H9 (cell line): ENCODE measurements around a stretch of chr2.

DNA sequence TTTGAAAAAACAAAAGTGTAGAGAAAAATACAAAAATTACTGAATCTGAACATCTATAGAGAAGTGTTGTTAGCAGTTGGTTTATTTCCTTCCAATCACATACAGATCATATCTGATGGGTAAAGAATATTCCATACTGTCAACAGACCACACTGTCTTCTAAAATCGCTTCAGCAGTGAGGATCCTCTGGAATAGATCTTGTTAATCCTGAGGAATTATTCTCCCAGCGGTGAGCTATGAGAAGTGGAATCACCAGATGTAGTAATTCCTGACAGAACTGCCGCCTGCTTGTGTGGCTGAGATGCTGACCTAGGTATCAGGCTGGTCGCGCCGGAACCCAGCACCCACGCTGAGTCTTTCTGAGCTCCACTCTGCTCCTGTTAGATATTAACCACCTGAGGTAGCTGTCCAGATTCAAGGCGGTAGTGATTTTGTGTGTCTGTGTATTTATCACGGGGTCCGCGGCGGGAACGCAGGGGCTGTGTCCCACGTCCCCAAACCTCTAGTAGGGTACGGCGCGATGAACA lies 838 bp upstream of the CNNM3 start:
- PRO-cap: no peak

DNA sequence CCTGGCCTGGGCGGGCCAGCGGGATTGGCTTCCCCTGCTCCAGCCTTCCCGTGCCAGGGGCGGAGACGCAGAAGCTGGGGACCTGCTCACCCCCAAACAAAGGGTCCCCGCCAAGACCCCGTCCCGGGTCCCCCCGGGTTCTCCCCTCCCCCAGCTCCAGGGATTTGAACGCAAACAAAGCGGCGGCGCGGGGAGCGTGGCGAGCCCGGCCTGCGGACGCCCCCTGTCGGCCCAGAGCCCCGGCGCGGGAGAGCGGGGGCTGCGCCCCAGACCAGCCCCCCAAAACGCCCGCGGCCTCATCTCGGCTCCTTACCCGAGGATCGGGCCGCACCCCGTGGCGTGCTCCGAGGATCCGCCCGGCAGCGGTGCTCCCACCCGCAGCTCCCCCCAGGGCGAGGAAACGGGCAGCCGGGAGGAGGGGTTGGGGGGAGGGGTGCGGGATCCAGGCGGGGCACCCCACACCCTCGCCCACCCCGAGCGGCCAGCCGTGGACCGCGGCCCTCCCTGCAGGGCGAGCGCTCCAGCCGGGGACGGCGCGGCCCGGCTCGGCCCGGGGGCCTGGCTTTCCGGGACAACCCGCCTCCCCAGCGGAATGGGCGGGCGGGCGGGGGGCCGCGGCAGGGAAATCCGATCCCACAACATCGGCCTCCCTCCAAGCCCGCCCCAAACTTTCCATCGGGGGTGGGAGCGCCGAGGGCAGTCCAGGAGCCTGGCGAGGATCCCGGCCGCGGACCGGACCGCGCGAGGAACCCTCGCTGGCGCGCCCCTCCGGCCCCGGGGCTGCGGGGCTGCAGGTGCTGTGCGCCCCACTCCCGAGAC lies 797 bp downstream of the SEMA4C start:
- PRO-cap: bidirectional peak, plus-strand start at position 675 of the sequence, minus-strand start at position 598 of the sequence

- PRO-cap: no peak
Measured at GRCh38 chr2:96916103-96916797, 46.4 kb upstream of the SEMA4C start.

- PRO-cap: no peak
Measured at GRCh38 chr2:96954192-96955015, 32.0 kb downstream of the FAM178B start.

- PRO-cap: no peak
Measured at GRCh38 chr2:97539946-97540756, 49.5 kb downstream of the ANKRD36B start.

GRCh38 chr2:97541677-97542058 lies 48.0 kb downstream of the ANKRD36B start:
- PRO-cap: no peak

GRCh38 chr2:97619105-97619599 lies 26.7 kb upstream of the COX5B start:
- PRO-cap: no peak

DNA sequence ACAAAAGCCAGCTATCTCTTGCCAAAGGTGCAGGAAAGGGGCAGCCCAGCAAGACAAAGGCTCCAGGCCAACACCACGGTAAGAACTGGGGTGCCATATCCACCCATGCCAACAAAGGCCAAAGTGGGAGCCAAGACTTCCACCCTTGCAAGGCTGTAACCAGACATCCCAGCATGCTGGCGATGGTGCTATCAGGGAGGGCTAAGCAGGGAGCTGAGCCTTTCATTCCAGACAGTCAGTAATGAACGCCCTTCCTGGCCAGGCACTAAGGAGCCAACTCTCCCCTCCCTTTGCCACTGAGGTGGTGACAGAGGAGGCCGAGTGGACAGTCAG lies 68.4 kb downstream of the ZAP70 start:
- PRO-cap: no peak

- PRO-cap: no peak
Measured at GRCh38 chr2:97786906-97787822, 73.8 kb downstream of the ZAP70 start.

DNA sequence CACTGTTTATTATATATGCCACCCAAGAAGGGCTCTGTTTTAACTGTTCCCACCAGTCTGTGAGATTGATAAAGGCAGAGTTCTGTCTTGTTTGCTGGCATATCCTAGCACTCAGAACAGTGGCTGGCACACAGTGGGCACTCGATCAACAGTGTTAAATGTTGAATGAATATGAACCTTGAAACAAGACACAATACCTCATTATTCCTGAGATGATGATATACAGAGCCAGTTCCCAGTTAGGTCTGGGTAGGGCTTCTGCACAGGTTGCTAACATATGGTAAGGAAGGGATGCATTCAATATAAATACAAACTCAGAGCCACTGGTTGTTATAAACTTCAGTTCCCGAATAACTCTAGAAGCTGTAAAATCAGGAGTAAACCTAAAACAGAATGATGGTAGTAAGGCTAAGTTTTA lies 81.4 kb downstream of the ZAP70 start:
- PRO-cap: no peak

GRCh38 chr2:97869053-97869951 lies 126.4 kb downstream of the TMEM131 start:
- PRO-cap: no peak

GRCh38 chr2:97931114-97931580 lies 64.6 kb downstream of the TMEM131 start:
- PRO-cap: no peak

DNA sequence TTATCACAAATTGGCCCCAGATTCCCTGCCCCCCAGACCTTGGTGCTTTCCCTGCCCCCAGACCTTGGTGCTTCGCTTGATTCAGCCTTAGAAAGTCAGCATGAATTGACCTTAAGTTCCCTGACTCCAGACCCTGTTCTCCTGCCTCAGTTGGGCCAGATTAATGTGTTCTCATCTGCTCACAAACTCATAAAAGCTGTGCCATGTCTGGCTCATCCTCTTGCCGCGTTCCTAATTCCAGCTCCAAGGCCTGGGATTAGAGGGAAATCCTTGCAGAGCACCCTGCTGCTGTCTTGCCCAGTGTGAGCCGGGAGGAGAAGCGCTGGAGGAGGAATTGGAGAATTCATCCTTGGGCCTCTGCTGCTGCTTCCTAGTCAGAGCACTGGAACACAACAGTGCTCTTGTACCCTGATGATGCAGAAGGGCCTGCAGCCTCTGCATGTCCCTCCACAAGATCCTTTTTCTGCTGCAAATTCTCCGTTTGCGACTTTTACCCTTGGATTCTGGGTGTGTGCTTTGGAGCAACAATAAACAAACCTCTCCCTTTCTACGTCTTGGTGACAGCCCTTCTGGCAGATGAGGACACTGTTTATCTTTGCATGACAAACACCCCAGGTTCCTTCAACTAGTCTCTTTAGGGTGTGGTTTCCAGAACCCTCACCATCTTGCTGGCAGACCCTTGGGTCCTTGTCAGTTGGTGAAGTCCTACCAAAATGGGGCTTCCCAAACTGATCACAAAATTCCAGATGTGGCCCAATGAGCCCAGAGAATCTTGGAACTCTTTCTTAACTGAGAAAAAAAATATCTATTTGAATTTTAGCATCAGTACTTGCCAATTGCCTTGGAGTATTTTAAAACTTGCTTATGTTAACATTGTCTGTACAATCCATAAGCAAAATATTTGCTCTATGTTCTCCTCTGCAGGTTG lies 46.8 kb upstream of the CNGA3 start:
- PRO-cap: no peak

DNA sequence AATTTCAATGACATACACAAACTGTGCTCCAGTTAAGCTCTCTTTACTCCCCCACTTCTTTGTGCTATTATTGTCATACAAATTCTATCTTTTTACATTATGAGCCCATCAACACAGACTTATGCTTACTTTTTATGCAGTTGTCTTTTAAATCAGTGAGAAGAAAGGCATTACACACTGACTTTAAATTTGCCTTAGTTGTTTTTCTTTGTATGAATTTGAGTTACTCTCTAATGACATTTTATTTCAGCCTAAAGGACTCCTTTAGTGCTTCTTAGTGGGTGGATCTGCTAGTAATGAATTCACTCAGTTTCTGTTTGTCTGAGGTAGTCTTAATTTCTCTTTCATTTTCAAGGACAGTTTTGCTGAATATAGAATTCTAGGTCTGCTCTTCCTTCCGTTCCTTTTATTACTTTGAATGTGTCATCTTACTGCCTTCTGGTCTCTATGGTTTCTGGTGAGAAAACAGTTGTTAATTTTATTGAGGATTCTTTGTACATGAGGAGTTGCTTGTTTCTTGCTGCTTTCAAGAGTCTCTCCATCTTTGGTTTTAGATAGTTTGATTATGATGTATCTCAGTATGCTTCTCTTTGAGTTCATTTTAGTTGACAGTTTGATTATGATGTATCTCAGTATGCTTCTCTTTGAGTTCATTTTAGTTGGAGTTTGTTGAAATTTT lies 5.9 kb upstream of the INPP4A start:
- PRO-cap: no peak

DNA sequence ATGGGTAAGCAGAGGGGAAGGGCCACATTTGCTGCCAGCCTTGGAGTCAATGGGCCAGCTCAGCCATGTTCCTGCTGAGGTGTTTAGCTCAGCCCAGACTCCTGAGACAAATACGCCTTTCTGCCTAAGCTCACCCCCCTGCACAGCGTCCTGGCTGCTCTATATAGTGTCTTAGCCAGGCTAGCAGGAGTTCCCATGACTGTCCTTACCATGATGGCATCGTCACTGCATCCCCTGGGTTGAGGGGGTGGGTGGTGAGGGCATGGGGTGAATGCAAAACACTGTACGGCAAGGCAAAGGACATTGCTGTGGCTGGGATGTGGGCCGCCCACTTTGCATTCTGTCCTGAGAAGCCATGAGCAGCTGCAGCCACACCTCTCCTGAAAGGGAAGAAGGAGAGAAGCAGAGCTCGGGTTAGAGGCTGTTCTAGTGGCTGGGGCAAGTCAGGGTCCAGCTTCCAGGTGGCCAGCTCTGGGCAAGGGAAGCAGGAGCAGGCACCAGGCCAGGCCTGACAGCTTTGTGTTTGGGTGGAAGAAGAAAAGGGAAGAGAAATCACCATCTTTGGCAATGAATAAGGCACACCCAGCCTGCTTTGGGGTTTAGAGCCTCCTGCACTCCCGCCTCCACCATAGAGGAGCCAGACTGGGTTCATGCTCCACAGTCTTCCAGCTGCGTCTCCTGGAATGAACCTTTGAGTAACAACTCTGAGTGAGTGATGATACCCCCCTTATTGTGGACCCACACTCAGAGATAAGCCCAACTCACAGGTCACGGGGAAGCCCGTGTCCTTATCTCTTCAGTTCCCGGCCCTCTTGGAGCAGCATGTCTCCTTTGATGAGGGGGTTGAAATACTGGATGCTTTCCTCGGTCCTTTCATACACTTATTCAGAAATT lies 63.3 kb downstream of the INPP4A start:
- PRO-cap: no peak

GRCh38 chr2:98560350-98560835 lies 47.9 kb downstream of the COA5 start:
- PRO-cap: no peak

DNA sequence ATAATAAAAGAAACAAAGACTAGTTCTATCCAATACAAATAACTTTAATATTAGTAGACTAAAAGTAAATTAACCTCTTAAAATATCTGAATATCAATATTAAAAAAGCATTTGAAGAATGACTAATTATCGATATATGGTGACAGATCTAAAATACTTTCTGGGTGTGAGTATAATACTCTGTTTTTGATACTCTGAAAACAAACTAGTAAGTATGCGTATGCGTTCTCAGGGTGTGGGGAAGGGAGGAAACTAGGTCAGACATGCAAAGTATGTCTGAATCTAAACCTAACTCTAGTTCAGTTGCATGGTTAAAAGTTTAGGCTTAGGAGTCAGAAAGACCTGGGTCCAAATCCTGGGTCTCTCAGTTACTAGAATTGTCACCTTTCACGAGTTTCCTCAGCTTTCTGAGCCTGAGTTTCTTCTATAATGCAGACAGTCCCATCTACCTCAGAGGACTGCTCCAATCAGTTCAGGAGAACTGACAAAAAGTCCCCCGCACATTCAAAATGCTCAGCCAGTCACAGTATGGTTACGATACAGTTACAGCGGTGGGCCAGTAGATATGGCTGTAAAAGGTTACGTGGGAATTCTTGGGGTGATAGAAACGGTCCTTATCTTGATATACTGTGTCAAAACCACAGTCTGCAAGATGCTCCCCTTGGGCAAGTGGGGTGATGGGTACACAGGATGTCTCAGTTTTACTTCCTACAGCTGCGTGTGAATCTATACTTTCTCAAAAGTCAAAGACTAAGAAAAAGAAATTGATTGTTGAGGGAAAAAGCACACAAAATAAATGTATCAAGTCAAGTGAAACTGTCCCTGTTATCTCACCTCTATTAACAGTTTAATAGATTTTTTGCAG lies 29.2 kb downstream of the UNC50 start:
- PRO-cap: no peak

GRCh38 chr2:98661915-98662312 lies 53.5 kb downstream of the UNC50 start:
- PRO-cap: no peak

DNA sequence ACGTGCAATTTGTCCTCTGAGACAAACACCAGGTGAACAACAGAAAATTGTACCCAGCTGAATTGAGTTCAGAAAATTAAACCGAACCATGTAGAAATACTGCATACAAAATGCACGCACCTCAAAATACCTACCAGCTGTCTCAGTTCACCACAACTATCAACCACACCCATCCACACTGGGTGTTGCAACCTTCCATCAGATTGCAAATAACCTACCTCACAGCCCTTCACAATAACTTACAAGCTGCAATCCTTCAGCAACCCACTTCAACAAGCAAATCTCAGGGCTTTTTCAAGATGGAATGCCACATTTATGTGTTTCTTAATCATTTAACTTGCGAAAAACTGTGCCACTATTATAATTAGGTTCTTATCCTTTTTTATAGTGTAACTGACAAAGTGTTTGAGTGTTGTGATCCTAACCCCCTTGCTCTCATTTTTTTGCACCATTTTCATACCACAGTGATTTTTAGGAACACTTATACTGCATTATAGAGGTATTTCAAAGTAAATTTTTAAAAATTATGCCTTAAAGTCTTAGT lies 56.1 kb downstream of the UNC50 start:
- PRO-cap: no peak

DNA sequence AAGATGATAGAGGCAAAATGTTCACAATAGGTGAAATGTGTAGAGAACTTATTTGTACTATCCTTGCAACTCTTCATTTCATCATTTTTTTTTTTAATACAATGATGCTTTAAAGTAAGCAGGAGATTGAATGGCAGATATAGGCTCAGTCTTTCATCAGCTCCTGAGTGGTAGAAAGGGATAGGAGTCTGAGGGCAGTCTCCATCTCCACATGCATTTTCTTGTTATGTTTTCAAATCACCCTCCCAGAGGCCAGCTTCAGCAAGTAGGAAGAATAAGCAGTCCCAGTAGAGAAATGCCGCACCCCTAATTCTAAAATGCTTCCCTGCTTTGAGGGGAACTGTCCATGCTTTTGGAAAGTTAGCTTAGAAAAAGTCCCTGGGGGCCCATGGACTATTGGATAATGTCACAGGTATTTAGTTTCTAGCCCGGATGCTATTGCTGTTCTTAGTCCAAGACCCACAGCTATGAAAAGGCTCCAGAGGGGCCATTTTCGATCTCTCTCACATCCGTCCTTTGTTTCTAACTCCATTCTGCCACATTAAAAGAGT lies 47.4 kb downstream of the MGAT4A start:
- PRO-cap: no peak